AG09319 (cell line): ENCODE data around the gene KNDC1.

- RRBS = no CpG with 5 or more reads among the region's 24 CpGs
These were observed 37.8 kb downstream of the INPP5A start for GRCh38 chr10:132575183-132576021.

- RRBS = no CpG with 5 or more reads among the region's 18 CpGs
These were observed 54.0 kb downstream of the INPP5A start for GRCh38 chr10:132591588-132592069.

DNA sequence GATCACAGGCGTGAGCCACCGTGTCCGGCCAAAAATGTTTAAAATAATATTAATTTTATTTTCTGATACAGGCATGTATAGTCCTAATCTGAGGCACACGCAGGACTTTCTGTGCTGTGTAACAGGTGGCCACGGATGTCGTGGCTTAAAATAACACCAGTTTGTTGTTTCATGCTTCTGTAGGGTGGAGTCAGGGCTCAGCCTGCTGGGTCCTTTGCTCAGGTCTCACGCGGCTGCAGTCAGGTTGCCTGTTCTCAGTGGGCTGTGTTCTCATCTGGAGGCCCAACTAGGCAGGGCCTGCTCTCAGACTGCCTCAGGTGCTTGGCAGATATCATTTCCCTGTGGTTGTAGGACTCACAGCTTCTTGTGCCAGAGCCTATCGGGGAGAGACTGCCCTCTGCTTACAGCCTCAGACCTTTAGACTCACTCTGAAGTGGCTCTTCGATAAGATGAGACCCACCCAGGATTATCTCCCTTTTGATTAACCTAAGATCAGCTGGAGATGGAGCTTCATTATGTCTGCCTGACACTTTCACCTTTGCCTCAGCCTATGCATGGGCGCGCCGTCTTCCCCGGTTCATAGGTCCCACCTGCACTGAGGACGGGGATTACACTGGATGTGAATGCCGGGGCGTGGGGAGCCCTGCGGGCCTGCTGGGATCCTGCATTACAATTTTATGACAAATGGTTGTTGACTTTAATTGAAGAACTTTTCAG is 55.2 kb downstream of the INPP5A start:
- RRBS = 95% methylated on average over 2 of the region's 18 CpGs

GRCh38 chr10:132628061-132628751 is 90.6 kb downstream of the INPP5A start:
- RRBS = no CpG with 5 or more reads among the region's 16 CpGs

- RRBS = no CpG with 5 or more reads among the region's 12 CpGs
These were observed 91.6 kb downstream of the INPP5A start for GRCh38 chr10:132629090-132629653.

GRCh38 chr10:132642136-132642732 is 104.6 kb downstream of the INPP5A start:
- RRBS = 45% methylated on average over 12 of the region's 30 CpGs

DNA sequence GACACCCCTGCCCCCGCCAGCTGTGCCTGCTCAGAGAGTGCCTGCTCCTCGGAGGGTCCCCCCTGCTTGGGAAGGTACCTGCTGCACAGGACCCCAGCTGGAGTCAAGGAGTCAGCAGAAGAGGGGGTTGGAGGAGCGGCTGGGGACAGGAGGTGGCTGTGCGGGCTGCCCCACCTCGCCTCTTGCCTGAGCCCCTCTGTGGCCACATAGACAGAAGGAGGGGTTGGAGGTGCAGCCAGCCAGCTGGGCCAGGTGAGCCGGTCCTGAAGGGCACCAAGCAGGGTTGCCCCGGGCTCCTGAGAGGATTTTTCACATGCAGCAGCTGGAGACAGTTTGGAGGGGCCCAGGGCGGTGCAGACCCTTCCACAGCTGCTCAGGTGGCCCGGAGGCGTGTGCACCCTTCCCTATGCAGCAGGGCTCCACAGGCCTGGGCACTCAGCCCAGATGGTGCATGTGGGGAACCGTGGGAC is 118.9 kb downstream of the INPP5A start:
- RRBS = 90% methylated on average over 3 of the region's 11 CpGs

- RRBS = no CpG with 5 or more reads among the region's 12 CpGs
These were observed 106.6 kb downstream of the NKX6-2 start for GRCh38 chr10:132679267-132679890.

DNA sequence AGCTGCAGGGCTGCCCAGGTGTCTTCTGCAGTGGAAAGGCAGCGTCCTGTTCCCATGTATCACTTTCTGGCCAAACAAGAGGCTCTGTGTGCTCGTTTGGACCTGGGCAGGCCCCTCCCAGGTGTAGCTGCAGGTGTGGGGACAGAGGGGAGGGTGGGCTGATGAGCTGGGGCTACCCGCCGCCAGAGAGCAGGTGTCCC is 75.7 kb upstream of the NKX6-2 start:
- RRBS = no CpG with 5 or more reads among the region's 4 CpGs

DNA sequence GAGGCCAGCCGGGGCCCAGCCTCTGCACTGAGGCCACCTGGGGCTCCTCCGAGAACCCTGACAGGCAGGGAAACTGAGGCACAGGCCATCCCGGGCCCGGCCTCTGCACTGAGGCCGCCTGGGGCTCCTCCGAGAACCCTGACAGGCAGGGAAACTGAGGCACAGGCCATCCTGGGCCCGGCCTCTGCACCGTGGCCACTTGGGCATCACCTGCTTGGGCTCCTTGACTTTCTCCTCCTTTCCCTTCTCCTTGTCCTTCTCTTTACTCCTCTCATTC is 64.8 kb downstream of the CFAP46 start:
- RRBS = 51% methylated on average over 6 of the region's 8 CpGs

- RRBS = 73% methylated on average over 2 of the region's 11 CpGs
These were observed 29.7 kb downstream of the ADGRA1 start for GRCh38 chr10:133117420-133117782.

DNA sequence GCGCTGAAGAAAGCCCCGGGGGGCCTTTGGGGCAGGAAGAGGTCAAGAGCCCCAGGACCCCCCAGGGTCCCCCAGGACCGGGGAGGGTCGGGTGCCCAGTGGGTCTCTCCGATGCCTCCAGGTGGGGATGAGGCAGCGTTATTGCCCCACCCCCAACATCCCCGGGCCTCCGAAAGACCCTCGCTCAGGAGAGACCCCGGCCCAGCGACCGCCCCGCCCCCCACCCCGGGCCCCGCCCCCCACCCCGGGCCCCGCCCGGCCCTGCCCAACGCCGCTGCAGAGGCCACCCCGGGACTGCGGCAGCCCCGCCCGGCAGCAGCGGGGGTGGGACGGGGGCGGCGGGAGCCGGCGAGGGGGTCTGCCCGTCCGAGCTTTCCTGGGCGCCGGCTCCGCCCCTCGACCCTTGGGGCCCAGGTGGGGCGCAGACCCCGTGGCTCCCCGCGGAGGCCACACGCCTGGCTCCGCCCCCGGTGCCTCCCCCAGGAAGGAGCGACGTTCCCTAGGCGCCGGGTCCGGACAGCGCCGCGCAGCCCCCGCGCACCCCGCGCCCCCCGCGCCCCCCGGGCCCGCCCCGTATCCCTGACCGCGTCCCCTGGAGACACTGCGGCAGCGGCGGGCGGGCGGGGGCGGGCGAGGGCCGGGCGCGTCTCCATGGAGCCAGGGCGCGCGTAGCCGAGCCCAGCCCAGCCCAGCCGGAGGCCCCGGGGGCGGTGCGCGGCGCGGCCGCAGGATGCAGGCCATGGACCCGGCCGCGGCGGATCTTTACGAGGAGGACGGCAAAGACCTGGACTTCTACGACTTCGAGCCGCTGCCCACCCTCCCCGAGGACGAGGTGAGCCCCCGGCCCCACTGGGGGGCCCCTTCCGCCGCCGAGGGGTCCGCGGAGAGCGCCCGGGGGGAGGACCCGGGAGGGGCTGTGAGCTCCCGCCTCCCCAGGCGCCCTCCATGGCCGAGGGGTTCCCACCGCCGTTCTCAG is at the start of gene KNDC1:
Gene KNDC1 (plus strand): TSS at position 482 of the 976 bp plus-strand sequence.
- RRBS = 3% methylated on average over 80 of the region's 109 CpGs

- RRBS = 47% methylated on average over 10 of the region's 45 CpGs
These were observed 1.5 kb downstream of the KNDC1 start for GRCh38 chr10:133161282-133162075.

DNA sequence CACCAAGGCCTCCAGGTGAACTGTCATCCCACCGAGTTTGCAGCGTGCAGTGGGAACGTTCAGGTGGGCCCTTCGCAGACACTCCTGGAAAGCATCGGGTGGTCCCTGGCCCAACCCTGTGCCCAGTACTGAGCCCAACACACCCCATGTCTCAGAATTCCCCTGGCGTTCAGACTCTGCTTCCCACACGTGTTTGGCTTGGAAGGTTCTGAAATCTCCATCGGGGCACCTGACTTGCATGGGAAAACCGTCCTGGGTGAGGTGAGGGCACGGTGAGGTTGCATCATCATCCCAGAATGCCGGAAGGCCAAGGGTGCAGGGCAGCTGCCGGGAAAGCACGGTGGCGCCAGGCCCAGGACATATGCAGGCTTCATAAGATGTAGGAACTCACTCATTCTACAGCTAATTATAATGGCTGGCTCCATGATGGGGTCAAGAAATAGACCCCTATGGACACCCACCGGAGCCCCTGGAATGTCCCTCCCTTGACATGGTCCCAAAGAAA is 2.1 kb downstream of the KNDC1 start:
- RRBS = no CpG with 5 or more reads among the region's 15 CpGs

- RRBS = 72% methylated on average over 9 of the region's 56 CpGs
These were observed 10.2 kb downstream of the VENTX start for GRCh38 chr10:133247504-133248587.

GRCh38 chr10:133260796-133262051 is 15.4 kb downstream of the ADAM8 start:
- RRBS = 14% methylated on average over 19 of the region's 96 CpGs

DNA sequence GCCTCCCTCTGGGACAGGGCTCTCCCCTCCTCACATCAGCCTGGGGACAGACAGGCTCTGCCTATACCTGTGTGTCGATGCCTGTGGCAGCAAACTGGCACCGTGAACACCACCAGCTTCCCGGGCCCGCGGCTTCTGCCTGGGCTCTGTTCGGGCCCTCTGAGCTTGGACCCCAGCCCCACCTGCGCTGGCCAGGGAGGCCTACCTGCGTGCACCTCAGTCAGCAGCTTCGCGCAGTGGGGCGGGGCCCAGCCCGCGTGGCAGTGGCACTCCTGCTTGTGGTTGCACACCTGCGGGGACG is 7.5 kb downstream of the ADAM8 start:
- RRBS = no CpG with 5 or more reads among the region's 15 CpGs

- RRBS = no CpG with 5 or more reads among the region's 8 CpGs
These were observed 4.4 kb upstream of the PRAP1 start for GRCh38 chr10:133342811-133343204.

DNA sequence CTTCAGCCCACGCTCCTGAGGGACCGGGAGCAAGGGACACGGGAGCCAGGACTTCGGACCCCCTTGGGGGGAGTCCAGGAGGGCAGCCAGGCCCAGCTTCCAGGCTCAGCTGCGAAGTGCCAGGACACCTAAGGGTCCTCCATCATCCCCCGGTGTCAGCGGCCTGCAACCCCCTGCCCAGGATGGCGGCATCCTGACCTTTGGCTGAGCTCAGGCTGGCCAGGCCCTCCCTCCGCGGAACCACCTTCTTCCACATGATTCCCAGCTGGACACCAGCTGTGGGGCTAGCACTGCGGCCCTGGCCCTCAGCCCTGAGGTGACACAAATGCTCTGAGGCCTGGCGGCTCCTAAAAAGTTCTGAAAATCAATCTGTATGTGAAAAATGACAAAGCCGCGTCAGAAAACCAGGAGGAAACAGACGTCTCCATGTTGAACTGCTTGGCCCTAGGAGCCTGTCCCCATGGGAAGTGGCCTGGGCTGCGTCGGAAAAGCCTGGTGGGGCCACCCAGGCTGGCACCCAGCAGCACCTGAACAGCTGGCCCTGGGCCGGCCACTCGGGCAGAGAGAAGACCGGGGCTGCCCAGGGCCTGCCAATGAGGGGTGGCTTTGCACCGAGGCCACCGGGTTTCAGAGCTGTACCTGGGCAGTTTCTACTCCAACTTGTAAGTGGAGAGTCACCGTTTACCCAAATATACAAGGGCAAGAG is 902 bp upstream of the FUOM start:
- RRBS = 78% methylated on average over 5 of the region's 23 CpGs

DNA sequence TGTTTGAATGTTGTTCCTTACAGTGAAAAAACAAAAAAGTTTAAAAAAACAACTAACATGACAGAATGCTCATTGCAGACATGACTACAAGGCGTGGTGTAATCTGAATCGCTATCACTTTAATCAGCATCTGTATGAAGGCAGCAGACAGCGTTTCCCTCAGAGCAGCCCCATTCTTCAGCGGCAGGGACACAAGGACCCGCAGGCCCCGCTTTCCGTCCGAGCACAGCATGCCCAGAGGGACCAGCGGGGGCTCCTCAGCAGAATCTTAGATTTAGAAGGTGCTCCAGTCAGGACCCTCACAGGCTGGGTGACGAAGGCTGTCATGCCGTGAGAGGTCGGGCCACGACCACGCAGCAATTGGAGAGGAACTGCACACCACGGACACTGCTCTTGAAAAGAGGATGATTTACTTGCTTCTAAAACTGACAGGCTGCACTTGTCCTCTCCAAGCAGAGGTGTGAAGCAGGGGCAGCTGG is 4.6 kb upstream of the FUOM start:
- RRBS = no CpG with 5 or more reads among the region's 15 CpGs